ENCODE measurements around the genes LAS1L, VSIG4 and AWAT2.

- PRO-cap: no peak
Observed at GRCh38 chrX:64931184-64931723, 45.0 kb downstream of the ZC4H2 start.

- PRO-cap: no peak
Observed at GRCh38 chrX:65035050-65035943, 671 bp downstream of the ZC3H12B start.

- PRO-cap: no peak
Observed at GRCh38 chrX:65133939-65134441, 99.4 kb downstream of the ZC3H12B start.

DNA sequence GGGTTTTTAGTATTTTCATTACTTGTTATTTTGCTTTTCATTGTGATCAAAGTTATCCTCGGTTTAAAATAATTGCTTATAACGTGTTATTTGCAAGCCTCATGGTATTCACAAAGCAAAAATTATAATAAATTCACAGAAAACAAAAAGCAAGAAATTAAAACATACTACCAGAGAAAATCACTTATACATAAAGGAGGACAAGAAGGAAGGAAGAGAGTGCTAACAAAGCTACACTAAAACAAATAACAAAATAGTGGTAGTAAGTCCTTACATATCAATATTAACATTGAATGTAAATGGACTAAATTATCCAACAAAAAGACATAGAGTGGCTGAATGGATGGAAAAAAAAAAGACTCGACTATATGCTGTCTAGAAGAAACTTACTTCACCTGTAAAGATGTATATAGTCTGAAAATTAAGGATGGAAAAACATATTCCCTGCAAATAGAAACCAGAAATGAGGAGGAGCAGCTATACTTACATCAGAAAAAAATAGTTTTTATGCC, 197.9 kb downstream of the ZC3H12B start:
- PRO-cap: no peak

DNA sequence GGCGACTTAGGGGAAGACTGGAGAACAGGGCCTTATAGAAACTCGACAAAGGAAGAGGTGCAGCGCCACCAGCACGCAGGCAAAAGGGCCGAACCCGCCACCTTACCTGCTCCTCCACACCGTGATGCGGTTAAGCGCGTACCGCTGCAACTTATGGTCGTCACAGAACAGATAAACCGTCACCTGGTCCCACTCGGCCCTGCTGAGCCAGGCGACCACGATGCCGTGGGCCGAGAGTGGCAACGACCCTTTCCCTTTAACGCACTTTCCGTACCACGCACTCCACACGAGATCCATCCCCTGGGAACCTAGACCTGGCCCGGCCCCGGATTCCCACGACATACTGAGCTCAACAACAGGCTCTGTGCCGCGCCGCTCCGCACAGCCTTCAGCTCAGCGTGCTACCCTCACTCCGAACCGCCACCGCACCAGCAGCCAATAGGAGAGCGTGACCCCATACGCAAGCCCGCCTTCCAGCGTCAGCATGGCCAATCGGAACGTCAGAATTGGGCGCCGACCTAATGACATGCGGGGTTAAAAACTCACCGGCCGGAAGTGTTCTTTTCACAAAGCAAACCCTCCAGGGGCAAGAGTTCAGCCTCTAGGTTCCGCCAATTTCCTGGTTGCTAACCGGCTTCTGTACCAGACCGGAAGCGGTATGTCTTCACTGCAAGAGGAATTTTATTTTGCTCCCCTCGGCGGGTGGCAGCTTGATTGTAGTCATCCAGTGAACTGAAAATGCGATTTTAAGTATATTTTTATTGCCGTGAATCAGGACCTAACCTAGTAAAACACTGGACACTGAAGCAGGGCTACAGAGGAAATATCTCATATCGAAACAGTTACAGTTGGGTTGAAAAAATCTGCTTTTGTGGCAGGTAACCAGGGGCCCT, at the start of gene LAS1L:
Gene LAS1L (minus strand): TSS at position 414 of the 893 bp plus-strand sequence.
- PRO-cap: bidirectional peak, plus-strand start at position 567 of the sequence, minus-strand start at position 414 of the sequence

DNA sequence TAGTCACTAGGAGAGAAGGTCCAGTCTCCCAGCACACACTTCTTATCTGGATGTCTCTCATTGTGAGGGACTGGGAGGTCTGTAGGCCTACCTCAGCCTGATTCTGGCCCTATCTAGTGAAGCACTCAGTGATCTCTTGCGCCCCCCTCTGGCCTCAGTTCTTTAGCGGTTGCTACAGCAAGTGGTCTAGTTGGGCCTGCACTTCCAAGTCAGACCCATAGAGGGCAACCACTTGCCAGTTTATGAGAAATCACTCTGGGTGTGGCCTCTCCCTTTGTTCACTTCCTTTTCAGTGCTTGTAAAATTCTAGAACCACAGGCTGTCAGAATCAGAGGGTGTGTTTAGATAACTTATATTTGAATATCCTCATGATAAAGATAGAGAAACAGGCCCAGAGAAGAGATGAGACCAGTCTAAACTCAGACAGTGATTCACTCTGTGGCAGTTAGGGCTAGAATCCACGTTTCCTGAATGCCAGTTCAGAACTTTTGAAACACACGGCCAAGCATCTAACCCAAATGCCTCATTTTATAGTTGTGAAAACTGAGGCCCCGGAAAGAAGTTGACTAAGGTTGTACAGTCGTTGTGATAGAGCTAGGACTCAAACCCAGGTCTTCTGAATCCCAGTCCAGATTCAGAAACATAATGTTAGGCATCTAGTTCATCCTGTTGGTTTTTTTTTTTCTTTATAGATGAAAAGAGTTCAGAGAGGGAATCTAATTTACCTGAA, 61.0 kb upstream of the LAS1L start:
- PRO-cap: no peak

- PRO-cap: bidirectional peak, plus-strand start at chrX:65668811, minus-strand start at chrX:65668685; unidirectional peak, minus-strand start at chrX:65669149
Observed at GRCh38 chrX:65668453-65669618, 1.4 kb downstream of the MSN start.

- PRO-cap: unidirectional peak, minus-strand start at chrX:66040080
Observed at GRCh38 chrX:66039934-66040499, at the start of gene VSIG4. Gene VSIG4 (minus strand): TSS chrX:66040080.

GRCh38 chrX:66942590-66942995, 303.7 kb upstream of the EDA2R start:
- PRO-cap: no peak

- PRO-cap: bidirectional peak, plus-strand start at chrX:68693644, minus-strand start at chrX:68693467
Observed at GRCh38 chrX:68693294-68693826, 45.9 kb downstream of the STARD8 start.

DNA sequence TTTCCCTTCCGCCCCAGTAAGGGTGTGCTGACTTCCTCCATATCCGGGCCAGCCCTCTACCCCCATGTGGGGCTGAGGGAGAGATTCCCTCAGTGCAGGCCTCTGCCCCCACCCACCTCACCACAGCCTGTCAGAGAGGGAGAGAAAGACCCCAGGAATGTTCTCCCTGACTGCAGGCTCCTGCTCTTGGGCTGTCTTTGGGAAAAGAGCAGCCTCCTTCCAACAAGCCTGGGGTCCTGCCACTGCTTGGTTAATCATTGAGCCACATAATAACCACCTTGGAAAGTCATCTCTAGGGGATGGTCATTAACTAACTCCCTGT, 50.2 kb downstream of the STARD8 start:
- PRO-cap: unidirectional peak, minus-strand start at position 199 of the sequence

- PRO-cap: no peak
Observed at GRCh38 chrX:68848283-68849032, 19.6 kb downstream of the EFNB1 start.

DNA sequence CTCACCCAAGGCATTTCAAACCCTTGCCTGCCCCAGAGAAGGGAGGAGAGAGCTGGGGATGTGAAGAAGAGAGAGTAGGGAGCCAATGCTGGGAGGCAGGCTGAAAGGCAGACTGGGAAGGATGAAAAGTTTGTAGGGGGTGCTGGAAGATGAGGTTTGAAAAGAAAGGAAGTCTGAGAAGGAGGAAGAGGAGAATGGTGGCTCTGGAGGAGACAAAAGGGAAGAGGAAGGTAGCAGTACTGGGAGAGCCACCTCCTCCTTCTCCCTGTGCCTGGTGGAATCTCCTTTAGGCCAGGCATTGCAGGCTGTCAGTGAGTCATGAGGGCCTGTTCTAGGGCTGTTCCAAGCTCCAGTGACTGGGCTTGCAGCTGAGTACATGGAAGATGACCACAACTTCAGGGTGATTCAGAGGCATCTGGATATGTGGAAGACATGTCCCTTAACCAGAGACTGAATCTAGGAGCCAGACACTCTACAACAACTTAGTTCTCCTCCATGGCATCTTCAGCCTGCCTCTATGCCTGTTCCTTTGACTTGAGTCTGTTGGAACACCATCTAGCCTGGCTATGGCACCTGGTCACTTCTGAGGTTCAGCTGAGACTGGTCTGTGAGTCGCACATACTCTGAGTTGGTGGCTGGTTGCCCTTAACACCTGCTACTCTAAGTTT, 107.8 kb downstream of the EFNB1 start:
- PRO-cap: no peak

GRCh38 chrX:69130369-69130879, 34.8 kb downstream of the PJA1 start:
- PRO-cap: unidirectional peak, minus-strand start at chrX:69130718

- PRO-cap: no peak
Observed at GRCh38 chrX:69279838-69280037, 114.5 kb upstream of the PJA1 start.

DNA sequence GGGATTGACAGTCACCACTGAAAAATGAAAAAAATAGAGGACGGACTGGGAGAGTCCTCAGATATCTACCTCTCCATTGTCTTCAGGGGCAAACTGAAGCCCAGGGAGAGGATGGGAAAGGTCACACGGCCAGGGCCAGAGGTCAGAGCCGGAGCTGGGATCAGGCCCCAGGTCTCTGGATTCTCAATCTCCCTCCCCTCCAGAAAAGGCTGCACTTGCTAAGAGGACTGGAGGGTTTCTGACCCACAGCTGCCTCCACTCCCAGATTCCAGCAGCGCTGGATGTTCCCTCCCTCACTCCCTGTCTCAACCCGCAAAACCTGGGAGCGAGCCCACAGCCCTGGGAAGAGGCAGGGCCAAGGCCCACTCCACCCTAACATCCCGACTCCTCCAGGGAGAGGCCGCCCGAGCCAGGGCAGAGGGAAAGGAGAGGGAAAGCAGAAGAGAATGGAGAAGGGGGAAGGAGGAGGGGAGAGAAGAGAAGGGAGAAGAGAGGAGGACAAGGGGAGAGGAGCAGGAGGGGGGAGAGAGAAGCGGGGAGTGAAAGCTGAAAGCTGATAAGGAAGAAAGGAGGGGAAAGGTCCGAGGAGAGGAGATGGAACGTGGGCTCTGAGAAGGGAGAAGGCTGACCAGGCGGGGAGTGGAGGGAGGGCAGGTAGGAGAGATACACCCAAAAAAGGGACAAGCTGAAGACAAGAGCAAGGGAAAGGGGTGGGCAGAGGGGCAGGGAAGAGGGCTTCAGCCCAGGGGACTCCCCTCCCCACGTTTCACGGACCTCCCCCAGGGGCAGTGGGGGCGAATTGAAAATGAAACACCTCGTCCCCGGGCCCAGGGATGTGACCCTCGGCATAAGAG, 120.1 kb upstream of the PJA1 start:
- PRO-cap: no peak

DNA sequence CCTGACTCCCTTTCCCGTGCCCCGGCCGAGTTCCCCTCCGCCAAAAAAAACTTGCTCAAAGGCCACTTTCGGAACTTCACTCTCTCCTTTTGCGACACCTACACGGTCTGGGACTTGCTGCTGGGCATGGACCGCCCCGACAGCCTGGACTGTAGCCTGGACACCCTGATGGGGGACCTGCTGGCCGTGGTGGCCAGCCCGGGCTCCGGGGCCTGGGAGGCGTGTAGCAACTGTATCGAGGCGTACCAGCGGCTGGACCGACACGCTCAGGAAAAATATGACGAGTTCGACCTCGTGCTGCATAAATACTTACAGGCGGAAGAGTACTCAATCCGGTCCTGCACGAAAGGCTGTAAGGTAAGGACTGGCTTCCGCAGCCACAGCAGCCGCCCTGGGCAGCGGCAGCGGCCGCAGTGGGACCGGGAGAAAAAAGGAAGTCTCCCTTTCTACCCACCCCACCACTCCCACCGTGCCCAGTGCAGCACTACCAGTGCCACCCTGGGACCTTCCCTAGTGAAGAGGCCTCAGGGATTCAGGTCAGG, 1.7 kb downstream of the NALF2 start:
- PRO-cap: no peak

- PRO-cap: no peak
Observed at GRCh38 chrX:69615526-69615981, 359 bp upstream of the EDA start.

- PRO-cap: no peak
Observed at GRCh38 chrX:70049886-70050149, at the start of gene AWAT2. Gene AWAT2 (minus strand): TSS chrX:70049938.

DNA sequence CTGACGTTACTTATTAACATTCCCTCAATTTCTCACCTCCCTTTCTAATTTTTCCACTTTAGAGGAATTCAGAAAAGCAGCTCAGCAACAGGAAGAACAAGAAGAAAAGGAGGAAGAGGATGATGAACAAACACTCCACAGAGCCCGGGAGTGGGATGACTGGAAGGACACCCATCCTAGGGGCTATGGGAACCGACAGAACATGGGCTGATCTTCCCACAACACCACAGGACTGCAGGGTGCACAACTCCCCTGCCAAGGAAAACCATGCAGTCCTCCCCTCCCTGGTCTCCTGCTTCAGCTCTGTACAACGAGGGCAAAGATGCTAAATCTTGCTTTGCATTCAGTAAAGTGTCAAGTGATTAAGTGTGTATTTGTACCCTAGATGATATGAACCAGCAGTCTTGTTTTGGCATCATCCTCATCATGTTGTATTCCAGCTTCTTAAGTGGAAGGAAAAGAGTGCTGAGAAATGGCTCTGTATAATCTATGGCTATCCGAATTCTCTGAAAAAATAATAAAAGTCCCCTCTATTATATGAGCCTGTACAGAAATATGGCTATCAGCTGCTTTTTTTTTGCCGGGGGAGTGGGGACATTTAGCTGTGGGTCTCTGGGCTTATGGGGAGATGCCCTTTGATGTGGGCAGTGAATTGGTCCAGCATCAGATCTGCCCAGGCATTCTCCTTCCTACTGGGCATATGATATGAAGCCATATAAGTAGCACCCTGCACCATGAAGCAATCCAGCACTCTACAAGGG, 11.3 kb upstream of the DGAT2L6 start:
- PRO-cap: no peak